Mesenteric fat pad (tissue), 1 donor: ENCODE measurements around a stretch of chr21.

- PRO-cap, result no peak
These were observed 972 bp downstream of the DIP2A start for GRCh38 chr21:46459466-46460259.

GRCh38 chr21:46480159-46481175 lies 21.8 kb downstream of the DIP2A start:
- PRO-cap, result no peak

- PRO-cap, result no peak
These were observed 53.3 kb downstream of the S100B start for GRCh38 chr21:46551330-46552151.